ENCODE measurements around a stretch of chr11.

DNA sequence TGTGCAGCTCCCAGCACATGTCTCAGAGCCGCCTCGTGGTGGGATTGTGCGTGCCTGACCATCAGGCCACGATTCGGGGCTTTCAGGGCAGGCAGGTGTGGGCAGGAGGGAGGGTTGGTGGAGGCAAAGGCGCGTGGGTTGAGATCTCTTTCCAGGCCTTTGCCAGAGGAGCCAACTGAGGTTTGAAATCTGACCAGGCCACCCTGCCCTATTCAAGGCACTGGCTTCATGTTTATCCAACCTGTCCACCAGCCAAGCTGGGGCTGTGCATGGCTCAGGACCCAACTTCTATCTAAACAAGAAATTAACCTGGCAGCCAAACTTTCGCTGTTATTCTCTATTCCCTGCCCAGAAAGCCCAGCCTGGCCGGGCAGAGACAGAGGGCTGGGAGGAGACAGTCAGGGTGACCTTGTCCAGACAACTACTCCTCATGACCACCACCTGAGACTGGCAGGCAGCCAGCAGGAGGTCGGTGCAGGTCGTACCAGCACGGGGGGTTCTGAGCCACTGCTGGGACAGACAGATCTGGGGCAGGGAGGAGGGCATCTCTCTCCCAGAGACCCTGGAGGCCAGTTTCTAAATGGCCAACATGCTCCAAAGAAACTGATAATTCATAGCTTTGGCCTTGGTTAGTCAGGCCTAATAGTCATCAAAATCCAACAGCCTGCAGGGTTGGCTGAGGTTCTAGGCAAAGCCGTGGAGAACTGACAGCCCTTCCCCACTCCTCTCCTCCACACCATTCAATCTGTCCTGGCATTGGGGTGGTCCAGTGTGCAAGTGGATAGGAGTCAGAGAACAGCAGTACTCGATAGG lies 28.2 kb downstream of the ANO1 start:
- RRBS: no CpG with 5 or more reads among the region's 14 CpGs

DNA sequence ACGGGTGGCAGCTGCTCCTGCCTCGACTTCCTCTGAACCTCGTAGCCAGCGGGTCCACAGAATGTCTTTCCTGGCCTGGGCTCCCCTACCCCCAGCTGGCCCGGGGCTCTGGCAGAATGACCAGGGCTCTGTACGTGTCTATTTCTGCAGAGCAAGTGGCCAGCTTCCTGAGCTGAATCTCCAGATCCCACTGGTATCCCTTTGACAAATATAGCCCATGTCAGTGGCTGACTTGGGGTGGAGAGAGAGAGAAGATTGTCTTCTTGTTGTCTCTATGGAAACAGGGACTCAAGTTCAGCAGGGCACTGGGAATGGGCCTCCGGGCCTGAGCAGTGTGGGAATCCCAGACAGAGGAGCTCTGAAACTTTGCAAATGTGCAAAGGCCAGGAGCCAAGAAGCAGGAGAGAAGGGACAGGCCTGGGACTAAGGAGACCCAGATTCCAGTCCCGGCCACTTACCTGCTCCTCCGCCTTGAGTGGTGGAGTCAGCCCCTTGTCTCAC lies 33.9 kb downstream of the ANO1 start:
- RRBS: 100% methylated on average over 1 of the region's 9 CpGs

DNA sequence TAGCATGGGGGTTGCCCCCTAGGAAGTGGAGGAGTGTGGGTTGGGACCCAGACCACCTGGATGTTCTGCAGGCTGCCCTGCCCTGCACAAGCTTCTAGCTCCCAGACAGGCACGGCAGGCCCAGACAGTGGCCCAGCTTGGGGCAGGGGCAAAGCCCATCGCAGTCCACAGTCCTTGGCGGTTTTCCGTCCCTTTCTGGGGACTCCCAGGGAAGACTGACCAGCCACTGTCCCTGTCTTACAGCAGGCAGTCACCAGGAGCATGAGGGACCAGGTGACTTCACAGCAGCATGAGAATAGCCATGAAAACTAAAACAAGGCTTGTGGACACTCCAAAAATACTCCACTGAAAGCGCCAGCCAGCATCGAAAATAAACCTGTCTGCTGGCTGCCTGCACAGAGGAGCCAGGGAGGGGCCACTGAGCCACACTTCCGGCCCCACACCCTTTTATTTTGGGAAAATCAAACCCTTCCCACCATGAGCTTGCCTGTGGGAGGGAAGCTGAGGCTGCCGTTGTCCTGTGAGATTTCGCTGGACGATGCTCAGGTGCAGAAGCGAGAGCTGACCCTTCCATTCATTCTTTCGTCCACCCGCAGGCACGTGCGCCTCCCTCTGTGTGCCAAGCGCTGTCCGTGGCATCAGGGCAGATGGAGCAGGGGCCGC lies 27.9 kb downstream of the FADD start:
- RRBS: no CpG with 5 or more reads among the region's 18 CpGs

GRCh38 chr11:70251850-70252364 lies 18.6 kb upstream of the PPFIA1 start:
- RRBS: no CpG with 5 or more reads among the region's 12 CpGs

DNA sequence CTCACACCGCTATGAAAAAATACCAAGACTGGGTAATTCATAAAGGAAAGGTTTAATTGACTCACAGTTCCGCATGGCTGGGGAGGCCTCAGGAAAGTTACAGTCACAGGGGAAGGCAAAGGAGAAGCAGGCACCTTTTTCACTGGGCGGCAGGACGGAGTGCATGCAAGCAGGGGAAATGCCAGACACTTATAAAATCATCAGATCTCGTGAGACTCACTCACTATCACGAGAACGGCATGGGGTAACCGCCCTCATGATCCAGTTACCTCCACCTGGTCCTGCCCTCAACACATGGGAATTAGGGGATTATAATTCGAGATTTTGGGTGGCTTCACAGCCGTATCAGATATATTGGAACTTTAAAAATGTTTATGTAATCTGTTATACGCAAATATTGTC lies 44.3 kb downstream of the PPFIA1 start:
- RRBS: no CpG with 5 or more reads among the region's 11 CpGs

GRCh38 chr11:70324289-70324679 lies 53.8 kb downstream of the PPFIA1 start:
- RRBS: no CpG with 5 or more reads among the region's 4 CpGs

- RRBS: no CpG with 5 or more reads among the region's 6 CpGs
These were observed 54.2 kb downstream of the PPFIA1 start for GRCh38 chr11:70324701-70325178.

DNA sequence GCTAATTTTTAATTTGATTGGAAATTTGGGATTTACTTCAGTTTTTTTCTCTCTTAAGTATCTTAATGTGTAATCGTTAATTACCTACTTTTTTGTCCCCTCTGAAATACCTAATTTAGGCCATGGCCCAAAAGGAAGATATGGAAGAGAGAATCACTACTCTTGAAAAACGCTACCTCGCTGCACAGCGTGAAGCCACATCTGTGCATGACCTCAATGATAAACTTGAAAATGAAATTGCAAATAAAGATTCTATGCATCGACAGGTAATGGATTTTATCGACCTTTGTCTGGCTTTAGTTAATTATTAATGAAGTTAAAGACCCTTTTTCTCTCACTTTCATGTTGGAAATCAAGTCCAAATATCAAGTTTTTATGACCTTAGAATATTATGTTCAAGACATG lies 59.6 kb downstream of the PPFIA1 start:
- RRBS: no CpG with 5 or more reads among the region's 6 CpGs

GRCh38 chr11:70455584-70455973 lies 57.2 kb downstream of the CTTN start:
- RRBS: no CpG with 5 or more reads among the region's 9 CpGs

- RRBS: no CpG with 5 or more reads among the region's 11 CpGs
These were observed 58.0 kb downstream of the CTTN start for GRCh38 chr11:70456226-70456803.

DNA sequence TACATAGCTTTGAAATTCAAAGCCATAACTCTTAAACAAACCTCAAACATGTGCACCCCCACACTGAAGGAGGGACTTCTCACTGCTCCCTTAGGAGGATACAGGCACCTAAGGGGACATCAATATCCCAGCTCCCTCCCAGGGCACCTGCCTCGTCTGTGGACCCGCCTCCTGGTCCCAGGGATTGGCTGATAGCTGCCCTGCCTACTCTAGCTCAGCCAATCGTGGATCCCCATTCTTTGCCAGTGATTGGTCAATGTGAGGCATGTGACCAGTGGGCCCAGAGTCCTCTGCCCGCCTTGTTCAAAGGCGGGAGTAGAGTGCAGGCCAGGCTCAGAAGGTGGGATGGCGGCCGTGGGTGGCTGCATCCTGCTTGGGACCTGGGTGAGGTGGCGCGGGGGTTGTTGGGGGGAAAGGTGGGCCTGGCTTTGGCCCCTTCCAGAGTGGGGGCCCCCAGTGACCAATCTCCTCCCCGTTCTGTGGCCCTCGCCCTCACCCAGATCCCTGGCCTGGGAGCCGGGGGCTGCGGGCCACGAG lies 64.8 kb downstream of the CTTN start:
- RRBS: 92% methylated on average over 3 of the region's 14 CpGs

DNA sequence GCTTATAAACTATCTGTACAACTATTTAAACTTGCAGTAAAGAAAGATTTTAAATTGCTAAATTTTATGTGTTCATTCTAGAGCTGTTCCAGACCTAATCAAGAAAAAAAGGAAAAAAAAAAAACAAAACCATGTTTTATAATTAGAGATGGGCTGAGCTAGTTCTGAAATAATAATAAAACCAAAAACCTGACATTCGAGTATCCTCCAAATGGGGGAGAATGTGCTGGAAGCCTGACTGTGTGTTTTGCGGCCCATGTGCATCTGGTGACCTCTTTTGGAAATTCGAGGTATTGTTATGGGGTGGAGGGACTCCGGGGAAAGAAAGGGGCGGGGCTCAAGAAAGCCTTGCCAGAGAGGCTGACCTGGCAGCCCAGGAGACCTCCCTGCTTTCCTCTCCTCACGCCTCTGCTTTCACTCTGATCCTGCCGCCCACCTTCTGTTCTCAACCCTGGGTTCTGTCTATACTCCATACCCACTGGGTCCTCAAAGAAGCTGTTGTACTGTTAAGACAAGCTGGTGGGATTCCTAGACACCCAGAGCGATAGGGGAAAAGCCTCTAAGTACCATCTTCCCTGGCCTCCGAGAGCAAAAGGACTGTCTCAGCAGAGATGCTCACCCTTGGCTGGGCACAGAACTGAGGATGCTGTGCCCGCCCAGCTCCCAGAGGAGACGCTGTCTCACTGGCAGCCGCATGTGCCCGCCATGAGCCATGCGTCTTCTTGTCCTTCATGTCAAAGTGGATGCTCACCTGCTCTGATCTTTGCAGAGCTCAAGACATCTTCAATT lies 73.0 kb downstream of the CTTN start:
- RRBS: no CpG with 5 or more reads among the region's 14 CpGs

DNA sequence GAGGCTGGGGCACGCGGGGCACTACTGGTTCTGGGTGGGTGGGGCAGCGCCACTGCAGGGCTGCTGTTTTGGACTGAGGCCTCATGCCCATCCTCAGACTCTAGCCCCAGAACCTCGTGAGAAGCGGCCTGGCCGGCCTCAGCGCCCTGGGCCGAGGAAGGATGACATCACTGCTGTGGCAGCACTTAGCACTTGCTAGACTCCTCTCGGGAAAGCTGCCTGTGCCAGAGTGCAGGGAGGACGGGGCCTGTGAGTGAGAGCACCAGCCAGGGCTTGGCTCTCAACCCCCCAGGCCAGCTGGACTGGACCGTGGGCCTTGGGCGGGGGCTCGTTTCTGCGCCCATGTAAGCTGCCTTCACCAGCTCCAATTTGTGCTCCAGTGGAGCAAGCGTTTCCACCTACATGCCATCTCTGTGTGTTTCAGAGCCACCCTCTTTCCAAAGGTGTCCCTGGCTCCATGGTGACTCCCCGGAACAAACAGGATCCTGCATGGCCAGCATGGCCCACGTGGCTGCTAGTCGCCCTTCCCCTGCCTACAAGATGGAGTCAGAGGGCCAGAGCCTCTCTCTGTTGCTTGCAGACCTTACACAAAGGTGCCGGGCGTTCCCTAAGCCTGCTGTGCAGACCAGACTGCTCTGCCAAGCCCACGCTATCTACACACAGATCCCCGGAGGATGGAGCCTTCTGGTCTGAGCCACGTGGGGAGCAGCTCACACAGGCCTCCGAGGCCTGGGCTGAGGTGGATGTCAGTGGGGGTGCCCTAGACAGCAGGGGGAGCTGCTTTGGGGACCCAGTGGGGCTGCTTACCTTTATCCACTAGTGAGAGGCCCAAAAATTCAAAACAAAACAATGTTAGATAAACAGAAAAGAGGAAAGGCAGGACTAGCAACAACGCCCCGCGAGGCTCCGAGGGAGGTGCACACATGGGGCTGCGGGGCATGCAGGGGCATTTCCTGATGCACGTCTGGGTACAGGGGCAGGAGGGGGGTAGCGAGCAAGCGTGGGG lies 103.1 kb downstream of the CTTN start:
- RRBS: 62% methylated on average over 4 of the region's 32 CpGs

DNA sequence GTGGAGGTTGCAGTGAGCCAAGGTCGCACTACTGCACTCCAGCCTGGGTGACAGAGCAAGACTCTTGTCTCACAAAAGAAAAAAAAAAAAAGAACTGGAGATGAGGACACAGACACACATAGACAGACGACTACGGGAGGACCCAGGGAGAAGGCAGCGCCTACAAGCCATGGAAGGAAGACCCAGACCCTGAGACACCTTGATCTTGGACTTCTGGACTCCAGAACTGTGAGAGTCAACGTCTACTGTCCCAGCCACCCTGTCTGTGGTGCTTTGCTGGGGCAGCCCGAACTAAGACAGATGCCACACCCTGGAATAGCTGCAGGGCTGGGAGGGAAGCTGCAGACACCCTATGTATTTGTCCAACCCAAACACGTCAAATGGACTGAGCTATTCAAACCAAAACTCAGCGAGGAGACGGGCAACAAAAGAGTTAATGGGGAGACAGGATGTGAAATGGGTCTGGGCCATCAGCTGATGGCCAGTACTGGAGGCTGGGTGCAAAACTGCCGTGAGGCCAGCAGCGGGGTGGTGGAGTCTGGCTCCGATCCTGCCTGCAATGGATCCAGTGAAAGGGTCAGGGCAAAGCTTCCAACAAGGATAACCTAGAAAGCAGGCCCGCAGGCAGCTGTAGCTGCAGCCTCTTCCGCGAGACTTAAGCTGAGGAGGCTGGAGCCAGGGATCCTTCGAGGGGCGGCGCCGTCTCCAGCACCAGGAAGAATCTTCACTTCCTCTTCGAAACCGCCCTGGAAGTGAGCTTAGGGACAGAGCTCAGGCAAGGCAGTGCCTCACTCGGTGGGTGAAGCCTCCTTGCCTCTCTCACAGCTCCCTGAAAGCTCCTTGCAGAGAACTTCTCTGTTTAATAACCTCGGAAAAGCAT lies 169.5 kb downstream of the CTTN start:
- RRBS: no CpG with 5 or more reads among the region's 23 CpGs

DNA sequence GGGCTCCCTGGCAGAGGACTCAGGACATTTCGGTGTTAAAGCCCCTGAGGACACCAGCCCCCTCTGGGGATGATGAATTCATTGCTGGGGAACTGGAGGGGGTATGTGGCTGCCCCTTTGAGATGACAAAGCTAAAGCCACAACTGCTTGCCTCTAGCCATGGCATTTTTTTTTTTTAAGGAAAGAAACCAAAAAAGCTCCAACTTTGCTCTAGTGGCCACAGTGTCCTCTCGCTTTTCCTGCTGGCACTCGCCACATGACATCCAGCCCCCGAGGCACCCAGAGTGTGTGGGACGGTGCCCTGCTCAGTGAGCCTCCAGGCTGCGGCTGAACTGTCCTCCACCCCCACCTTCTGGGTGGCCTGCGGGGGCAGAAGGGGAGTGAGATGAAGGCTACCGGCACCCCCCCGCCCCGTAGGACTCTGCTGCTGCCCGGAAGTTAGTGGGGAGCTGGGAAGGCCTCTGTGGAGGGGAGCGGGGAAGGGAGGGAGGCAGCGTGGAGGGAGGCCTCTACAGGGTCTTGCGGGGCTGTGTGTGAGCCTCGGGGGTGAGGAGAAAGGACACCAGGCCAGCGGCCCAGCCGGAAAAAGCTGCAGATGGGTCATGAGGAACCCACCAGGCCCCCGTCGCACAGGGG lies 264.3 kb downstream of the CTTN start:
- RRBS: 67% methylated on average over 1 of the region's 19 CpGs

DNA sequence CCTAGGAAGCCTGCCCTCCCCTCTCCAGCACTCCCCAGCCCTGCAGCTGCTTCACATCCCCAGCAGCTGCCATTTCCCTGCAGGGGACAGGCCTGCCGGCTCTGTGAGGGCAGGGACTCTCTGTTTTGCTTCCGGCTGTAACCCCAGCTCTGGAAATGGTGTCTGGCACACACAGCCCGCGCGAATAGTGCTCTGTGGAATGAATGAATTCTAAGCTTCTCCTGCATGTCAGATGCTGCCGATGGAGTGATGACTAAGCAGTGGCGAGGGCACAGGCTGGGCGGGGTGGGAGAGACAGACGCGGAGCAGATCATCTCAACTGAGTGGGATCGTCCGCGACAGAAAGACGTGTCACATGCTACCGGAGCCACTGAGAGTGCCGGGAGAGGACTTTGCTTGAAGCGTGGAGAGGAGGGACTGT lies 334.4 kb downstream of the CTTN start:
- RRBS: no CpG with 5 or more reads among the region's 17 CpGs

DNA sequence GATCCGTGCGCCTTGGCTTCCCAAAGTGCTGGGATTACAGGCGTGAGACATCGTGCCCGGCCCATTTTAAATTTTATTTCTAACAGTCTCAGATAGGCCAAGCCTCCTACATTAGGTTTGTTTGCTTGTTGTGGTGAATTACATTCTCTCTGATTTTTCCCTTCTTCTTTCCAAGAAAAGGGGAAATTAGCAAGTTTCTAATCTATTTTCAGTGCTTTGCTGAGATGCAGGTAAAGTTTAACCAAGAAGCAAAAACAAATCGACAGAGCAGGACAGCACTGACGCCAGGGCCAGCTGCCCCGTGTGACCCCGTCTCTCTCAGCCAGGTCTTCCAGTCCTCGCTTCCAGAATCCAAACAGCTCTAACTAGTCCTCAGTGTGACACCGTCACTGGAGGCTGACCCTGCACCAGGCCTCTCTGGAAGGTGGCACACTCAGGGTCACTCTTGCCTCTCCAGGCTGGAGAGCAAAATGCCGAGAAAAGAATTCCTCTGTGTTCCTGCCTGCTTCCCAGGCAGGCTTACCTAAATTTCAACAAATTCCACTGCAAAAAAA lies 44.9 kb downstream of the SHANK2 start:
- RRBS: no CpG with 5 or more reads among the region's 12 CpGs

- RRBS: no CpG with 5 or more reads among the region's 8 CpGs
These were observed 27.6 kb upstream of the KRTAP5-7 start for GRCh38 chr11:71499403-71499949.

- RRBS: no CpG with 5 or more reads among the region's 6 CpGs
These were observed 27.3 kb downstream of the FOLR3 start for GRCh38 chr11:72162817-72163188.

GRCh38 chr11:72239379-72240421 lies 4.3 kb downstream of the PHOX2A start:
- RRBS: 3% methylated on average over 17 of the region's 88 CpGs